Hair follicular keratinocyte (primary cell): ENCODE results near the genes FBN1 and SLC27A2.

- RAMPAGE, long total RNA, result no peak
Measured at GRCh38 chr15:45659434-45659837, 24.6 kb downstream of the SQOR start.

- RAMPAGE, long total RNA, result no peak
Measured at GRCh38 chr15:47066344-47066785, 650.9 kb upstream of the SEMA6D start.

DNA sequence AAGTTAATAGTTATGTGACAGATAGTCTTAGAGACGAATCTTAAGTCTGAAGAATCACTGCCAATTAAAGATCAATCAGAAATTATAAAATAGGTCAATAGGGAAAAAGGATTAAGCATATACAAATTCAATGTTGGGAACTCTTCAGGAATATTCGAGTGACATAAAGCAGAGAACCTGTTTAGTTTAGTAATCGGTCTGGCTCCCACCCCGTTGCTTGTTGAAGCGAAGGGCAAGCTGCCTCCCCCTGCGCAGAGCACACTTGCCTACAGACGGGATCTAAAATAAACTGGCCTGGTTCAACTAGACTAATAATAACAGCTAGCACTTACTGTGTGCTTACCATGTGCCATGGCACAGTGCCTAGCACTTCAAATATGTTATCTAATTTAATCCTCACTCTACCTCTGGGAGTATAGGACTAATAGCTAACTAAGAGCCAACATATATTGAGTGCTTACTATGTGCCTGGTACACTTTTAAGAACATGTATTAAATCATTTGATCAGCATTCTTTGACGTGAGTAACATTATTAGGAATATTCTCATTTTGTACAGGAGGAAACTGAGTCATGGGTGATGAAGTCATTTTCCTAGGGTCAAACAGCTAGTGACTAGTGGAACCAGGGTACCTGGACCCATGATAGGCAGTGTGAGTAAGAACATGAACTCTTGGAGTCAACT lies 8.7 kb downstream of the SEMA6D start:
- RAMPAGE, long total RNA, result no peak

GRCh38 chr15:48002558-48003232 lies 118.1 kb upstream of the SLC24A5 start:
- RAMPAGE, long total RNA, result no peak

- RAMPAGE, long total RNA, result no peak
Measured at GRCh38 chr15:48392612-48392928, 61.3 kb downstream of the DUT start.

DNA sequence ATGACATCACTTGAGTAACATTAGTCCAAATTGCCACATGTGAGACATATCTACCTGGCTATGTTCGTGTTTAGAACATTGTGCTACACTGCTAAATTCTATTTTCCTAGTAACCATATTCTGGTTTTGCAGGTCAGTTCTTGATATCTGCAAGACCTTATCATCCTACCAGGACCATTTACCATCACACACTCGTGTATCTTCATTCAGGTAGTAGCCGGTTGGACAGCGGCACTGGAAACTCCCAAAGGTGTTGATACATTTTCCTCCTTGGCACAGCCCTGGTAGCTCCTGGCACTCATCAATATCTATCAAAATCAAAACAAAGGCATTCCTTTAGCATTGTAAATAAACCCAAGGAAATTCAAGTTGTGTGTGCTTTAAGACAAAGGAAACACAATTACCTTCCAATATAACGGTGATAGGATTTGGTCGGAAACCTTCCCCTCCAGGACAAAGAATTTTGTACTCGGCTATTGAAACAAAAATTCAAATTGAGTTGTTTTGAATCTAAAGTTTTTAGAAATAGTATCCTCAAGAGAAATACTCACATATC lies 134.2 kb downstream of the DUT start:
- RAMPAGE, long total RNA, result no peak

DNA sequence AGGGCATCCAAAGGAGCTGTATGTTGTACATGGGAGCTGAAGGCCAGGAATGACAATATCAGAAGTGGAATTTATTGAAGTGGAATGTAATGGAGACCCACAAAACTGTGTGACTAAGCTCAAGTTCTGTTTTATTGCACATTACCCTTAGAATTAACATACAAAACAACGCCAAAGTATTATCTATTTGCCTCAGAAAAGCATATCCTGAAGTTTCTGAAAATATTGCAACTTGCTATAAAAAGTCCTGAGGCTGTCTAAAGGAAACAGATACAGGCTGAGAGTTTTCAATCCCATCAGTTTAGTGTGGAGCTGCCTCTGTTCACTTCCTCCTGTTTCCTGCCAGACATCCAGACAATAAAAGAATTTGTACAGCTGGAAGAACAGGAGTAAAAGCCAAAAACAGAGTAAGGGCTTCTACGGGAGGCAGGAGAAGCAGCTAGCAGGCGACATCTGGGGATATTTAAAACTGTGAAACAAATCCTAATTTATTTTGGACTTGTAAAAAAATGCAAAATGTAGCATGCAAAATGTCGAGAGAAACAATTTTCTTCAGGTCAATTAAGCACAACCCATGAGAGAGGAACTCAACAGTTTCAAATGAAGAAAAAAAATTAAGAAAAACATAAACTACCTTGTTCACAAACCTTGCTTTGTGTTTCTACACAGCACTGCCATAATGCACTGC lies 108.7 kb downstream of the FBN1 start:
- RAMPAGE, long total RNA, result no peak

DNA sequence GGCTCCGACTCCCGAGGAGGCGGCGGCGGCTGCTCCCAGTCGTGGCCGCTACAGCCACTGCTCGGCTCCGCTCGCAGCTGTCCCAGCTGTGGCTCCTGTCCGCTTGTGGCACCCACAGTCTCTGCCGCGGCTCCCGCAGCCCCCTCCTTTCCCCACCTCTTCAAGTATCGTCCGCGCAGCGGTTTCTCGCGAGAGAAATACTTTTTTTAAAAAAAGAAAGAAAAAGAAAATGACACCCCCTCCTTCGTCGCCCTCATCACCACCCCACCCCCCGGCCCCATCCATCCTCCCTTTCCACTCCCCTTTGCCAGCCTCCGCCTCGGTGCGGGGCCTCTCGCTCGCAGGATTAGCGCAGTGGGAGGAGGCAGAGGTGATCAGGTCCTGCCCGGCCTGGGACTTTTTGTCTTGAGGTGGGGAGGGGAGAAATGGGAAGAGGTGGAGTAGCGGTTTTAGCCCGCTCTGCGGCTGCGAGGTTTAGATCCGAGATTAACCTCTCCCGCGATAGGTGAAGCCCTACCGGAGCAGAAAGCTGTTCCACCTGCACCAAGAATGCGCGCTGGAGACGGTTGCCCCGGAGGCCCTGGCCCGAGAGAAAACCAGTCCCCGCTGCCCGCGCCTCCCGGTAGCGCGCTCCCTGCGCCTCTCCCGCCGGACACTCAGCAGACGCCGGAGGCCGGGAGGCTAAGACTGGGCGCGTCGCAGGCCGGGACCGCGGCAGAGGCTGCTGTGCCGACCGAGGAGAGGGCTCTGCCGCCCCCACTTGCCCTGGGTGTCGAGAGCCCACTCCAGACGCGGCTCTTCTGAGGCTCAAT lies at the start of gene FBN1:
Gene FBN1, minus strand, starts transcription at position 123 of the 812 bp plus-strand sequence.
- RAMPAGE, long total RNA, result no peak

DNA sequence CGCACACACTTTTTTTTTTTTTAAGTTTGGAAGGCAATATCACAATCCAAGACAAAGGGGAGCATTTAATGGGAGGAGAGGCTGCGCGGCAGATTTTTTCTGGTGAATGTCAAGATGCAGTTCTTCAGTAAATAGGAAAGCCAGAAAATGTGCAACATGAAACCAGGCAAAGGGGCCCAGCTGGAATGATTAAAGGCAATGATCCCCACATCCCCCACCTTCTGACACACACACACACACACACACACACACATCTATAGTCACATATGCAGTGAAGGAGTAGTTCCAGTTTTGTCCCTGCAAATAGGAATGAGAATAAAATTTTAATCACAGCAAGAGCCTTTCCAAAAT lies 19.6 kb downstream of the EID1 start:
- RAMPAGE, long total RNA, result no peak

GRCh38 chr15:48987010-48987675 lies 23.4 kb upstream of the SHC4 start:
- RAMPAGE, long total RNA, result no peak

GRCh38 chr15:49244464-49245552 lies 74.8 kb downstream of the GALK2 start:
- RAMPAGE, long total RNA, result no peak

DNA sequence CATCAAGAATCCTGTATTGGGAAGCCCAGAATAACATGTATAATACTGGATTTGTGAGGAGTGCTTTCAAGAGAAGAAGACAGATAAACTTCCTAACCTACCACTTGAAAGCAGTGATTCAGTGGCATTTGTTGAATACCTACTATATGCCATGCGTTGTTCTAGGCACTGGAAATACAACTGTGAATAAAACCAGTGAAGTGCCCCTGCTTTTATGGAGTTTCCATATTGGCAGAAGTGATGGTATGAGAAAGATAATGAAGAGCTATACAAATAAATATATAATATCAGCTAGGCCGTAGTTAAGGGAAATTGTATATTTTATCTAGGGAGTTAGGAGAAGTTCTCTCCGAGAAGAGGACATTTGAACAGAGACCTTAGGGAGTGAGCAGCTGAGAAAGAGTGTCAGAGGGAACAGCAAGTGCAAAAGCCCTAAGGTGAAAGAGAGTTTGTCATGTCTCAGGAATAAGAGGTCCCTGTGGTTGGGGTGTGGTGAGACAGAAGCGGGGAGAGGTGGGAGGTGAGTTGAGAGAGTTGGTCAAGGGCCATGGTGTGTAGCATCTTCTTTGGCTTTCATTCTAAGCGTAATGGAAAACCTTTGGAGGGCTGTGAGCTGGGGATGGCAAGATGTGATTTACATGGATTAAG lies 76.8 kb downstream of the GALK2 start:
- RAMPAGE, long total RNA, result no peak

DNA sequence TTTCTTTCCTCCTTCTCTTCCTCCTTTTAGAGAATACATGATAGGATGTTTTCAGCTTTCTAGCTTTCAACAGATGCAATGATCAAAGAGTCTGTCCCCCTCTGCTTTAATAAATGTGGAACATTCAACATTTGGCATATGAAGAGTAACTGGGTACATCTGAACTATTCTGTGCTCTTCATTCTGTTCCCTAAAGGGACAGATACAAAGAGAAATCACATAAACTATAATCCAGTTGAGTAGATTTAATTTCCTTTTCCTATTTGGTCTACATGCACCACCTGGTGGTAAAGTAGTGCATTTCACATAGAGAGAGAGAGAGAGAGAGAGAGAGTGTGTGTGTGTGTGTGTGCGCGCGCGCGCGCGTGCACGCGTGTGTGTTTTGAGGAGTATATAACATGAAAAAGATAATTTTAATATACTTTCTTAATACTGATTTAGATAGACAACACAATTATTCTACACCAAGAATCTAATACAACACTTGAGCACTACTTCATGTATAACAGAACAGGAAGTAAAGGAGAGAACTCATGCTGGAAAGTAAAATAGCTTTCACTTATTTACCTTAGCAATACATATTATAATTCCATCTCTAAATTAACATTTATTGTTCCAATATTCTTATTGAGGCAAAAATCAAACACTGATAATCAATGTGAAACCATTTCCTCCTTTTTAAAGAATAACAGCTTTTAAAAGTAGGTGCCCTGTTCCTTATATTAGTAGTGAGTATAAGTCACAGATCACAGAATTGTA lies 1.1 kb upstream of the FGF7 start:
- RAMPAGE, long total RNA, result no peak

GRCh38 chr15:49428052-49429170 lies 5.4 kb downstream of the FGF7 start:
- RAMPAGE, long total RNA, result no peak

- RAMPAGE, long total RNA, result no peak
Measured at GRCh38 chr15:49619940-49620556, 570 bp downstream of the FAM227B start.

GRCh38 chr15:49906680-49907088 lies 212.3 kb downstream of the ATP8B4 start:
- RAMPAGE, long total RNA, result no peak

- RAMPAGE, long total RNA, result no peak
Measured at GRCh38 chr15:50164286-50165059, 17.5 kb upstream of the SLC27A2 start.

DNA sequence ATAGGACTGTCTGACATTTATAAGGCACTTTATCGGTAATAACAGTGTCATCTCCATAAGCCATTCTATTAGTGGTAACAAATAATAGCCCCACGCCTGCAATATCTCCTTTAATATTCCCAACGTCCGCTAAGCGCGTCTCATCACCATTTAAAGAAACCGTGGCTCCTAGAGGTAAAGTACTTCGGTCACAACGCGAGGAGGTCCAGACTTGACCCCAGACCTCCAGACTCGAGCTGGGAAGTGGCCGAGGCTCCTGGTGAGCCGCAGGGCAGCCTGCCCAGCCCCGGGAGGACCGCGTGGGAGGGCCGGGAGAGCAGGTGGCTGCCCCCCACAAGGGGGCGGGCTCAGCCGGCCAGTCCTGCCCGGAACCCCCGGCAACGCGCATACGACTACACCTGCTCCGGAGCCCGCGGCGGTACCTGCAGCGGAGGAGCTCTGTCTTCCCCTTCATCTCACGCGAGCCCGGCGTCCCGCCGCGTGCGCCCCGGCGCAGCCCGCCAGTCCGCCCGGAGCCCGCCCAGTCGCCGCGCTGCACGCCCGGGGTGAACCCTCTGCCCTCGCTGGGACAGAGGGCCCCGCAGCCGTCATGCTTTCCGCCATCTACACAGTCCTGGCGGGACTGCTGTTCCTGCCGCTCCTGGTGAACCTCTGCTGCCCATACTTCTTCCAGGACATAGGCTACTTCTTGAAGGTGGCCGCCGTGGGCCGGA lies at the start of gene SLC27A2:
Gene SLC27A2, plus strand, starts transcription at position 358 of the 713 bp plus-strand sequence.
- RAMPAGE, long total RNA, result no peak

DNA sequence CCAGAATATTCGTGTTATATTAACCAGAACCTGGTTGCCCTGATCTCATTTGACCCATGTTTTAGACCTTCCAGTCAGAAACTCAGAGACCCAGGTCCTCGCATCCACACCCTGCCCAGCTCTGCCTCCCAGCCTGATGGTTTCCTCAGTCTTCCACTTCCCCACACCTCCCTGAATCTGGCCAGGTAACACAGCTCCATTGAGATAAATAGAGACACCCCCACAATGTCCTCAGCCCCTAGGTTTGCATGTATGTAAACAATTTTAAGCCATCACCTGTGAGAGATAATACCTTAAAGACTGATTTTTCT lies 27.1 kb downstream of the HDC start:
- RAMPAGE, long total RNA, result no peak

DNA sequence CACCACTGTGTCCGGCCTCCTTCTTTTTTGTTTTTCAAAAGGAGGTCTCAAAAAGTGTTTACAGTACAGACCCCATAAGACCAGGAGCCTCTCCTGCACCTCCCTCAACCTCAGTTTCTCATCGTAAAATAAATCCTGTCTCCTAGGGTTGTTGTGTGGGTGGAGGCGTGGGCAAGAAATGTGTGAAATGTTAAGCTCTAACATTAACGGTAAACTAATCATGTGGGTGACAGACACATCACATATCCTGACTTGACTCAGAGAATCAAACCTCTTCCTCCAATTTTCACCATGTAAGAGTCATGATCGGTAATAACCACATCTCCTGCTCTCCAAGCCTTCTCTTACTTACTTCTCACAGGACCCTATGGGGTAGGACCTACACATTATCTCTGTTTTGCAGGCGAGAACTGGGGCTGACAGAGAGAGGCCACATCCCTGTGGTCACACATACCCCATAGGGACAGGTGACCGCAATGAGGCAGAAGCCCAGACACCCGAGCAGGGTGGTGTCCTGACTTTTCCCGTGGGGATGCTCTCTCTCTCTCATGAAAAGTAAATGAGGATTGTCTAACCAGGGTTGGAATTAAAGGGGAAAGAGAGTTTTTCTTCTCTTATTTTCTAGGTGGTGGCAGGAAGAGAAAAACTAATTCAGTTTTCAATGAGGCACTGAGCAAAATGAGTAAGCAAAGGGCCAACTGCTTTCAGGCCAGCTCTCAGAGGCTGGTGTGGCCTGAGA lies 5.1 kb downstream of the HDC start:
- RAMPAGE, long total RNA, result no peak